ENCODE measurements around a stretch of chr2.

DNA sequence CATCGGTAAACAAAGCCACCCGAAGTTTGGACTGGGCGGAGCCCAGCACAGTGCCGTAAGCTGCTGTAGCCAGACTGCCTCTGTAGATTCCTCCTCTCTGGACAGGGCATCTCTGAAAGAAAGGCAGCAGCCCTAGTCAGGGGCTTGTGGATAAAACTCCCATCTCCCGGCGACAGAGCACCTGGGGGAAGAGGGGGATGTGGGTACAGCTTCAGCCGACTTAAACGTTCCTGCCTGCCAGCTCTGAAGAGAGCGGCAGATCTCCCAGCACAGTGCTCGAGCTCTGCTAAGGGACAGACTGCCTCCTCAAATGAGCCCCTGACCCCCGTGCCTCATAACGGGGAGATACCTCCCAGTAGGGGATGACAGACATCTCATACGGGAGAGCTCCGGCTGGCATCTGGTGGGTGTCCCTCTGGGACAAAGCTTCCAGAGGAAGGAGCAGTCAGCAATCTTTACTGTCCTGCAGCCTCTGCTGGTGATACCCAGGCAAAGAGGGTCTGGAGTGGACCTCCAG, 71.3 kb downstream of the MAP2 start:
- PRO-cap: no peak

DNA sequence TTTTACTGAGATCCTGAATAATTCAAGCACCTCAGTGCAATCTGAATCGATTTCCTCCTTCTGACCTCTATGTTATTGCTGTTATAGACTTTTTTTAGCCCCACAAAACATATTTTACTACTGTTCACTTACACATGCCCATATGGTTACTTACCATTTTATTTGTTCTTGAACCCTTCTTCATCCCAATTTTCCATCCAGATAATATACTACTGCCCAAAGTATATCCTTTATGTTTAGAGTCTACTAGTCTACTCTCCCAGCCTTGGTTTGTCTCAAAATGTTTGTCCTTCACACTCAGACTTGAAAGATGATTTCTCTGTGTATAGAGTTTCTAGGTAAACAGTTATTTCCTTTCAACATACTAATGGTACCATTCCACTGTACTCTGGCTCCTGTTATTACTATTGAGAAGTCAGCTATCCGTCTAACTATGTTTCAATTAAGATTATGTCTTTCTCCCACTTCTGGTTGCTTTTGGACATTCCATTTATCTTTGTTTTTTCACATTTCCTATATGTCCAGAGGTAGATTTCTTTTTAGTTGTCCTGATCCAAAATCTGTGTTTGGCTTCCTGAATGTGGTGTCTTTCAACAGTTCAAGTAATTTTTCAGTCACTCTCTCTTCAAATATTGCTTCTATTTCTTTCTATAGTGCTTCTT, 79.5 kb downstream of the KANSL1L start:
- PRO-cap: no peak

GRCh38 chr2:210181293-210182232, 10.4 kb upstream of the KANSL1L start:
- PRO-cap: no peak

GRCh38 chr2:210559604-210559896, 3.2 kb downstream of the CPS1 start:
- PRO-cap: no peak

DNA sequence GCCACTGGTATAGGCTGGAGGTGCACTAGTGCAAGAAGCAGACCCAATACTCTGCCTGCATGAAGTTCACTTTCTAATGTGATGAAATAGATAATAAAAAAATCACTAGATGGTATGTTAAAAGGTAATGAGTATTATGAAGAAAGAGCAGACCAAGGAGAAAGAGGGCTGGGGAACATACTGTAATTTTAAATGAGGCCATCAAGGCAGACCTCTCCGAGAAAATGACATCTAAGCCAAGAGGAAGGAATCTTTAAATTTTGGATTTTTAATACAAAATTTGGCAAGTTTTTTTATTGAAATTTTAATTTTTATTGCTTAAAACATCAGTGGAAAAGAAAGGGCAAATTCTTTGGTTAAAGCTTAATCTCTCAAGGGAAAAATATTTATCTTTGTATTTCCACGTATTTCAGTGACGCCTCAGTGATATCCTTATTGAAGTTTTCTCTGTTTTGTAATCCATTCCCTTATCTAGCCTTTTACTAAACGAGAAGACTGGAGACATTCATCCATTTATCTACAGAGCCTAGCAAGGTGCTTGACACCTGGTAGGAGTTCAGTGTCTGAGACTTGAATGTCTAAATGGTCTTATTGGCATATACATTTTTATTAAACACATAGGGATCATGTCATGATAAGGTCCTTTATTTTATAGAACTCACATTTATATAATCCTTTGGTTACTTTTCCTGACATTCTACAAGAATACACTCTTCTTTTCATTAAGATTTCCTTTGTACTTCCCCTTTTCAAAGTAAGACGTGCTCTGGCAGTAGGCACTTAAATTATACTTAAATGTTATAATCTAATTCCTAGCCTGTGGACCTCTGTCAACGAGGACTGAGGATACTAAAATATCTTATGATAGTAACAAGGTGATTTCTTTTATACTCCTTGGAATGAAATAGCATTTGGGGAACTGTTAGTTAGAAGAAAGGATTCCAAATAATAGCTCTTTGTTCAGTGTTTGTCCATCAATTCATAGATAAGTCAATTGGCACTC, 13.0 kb downstream of the CPS1 start:
- PRO-cap: no peak

DNA sequence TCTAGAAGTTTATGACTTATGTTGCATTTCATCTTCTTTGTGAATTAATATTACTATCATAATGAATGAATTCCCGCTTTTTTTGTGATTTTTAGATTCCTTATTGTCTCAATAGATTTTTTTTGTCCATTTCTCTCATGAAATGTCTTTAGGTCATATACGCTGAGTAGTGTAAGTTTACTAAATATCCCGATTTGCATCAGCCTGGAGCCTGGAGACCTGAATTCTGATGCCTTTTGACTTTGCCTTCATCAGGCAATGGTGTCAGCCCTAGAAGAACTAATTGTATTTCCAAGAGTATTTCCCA, 25.7 kb downstream of the CPS1 start:
- PRO-cap: no peak

GRCh38 chr2:211724968-211725275, 813.7 kb downstream of the ERBB4 start:
- PRO-cap: no peak

GRCh38 chr2:212237751-212238218, 300.8 kb downstream of the ERBB4 start:
- PRO-cap: no peak

GRCh38 chr2:212536750-212537247, 1.8 kb downstream of the ERBB4 start:
- PRO-cap: no peak

DNA sequence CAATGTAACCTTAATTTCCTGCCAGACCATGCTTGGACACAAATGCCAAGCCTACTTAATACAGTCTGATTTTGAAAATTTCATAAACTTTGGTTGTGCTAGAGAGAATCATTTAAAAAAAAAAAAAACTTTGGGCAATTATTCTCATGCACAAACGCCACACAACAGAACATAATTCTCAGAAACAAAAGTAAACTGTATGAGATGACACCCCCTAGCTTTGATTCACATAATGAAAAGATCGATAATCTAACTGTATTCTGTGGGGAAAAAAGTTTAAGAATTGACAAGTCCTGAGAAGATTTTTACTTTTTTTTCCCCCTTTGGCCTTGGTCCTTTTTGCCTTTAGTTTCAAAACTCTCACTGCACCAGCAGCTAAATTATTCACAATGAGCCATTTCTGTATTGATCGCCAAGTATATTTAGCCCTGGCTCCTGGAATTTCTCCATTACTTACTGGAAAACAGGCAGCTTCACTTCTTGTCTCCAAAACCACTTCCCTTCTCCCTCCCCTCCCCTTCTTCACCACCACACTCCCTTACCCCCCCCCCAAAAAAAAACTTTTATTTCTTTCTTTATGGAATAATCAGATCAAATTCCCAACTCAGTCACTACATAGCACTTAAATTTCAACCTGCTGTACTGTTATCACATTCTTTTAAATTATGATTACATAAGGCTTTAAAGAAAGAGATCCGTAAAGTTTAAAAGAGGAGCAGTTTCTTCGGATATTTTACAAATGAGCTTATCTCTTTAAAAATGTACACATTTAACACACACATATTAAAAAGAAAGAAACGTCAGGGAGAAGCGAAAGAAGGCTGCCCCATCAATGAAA, 2.0 kb downstream of the IKZF2 start:
- PRO-cap: no peak

GRCh38 chr2:213157198-213157815, 5.9 kb upstream of the IKZF2 start:
- PRO-cap: no peak

DNA sequence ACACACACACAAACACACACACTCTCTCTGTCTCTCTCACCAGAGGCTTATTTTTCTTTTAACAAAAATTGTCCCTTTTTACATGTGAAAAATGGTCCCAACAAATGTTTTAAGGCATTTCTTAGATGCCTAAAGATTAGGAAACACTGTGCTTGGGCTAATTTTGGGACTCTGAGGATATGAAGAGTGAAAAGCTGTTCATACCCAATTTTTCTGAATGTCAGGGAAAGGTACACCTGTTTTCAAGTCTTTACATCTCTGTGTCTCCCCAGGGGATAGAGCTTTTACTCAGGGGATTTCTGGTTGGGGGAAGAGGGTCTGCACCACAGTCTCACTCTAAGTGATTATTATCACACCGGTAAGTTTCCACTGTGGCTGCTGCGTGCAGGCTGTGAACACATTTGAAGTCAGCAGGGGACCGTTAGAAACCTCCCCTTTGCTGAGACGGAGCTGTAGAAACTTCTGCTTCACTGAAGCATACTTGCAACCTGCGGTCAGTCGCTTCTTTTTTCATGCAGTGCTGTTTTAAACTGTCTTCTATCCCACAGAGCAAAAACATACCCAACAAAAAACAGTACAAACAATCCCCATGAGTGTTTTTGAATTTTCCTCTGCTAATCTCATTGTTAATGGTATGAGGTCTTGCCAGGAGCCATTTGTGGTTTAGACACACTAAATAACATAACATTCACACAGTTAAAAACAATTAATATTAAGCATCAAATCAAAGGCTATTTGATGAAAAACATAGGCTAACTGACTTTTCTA, 51.2 kb upstream of the SPAG16 start:
- PRO-cap: no peak

DNA sequence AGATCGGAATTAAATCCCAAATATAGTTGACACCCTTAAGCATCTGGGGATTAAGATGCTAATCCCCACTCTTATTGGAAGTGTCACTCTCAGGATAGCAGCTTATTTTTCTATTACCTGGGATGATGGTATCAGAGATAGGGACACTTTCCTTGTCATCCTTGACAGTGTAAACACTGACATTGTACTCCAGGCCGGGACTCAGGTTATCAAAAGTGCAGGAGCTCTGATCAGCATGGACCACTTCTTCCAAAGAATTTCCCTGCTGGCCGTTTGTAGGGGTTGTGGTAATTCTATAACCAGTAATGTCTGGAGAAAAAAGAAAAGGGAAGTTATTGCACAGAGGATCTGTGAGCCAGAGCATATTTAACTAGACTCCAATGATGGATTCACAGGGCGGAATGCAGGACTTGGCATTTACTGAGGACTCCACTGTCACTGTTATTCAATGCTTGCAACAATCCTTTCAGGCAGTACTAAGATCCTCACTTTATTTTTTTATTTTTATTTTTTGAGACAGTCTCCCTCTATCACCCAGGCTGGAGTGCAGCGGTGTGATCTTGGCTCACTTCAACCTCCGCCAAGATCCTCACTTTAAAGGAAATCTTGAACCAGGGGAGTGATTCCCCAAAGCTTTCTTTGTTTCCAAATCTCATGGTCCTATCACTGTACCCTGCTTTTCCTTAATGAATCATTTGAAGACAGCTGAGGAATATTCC, 41.3 kb downstream of the FN1 start:
- PRO-cap: no peak

- PRO-cap: no peak
Measured at GRCh38 chr2:215409153-215410289, 26.3 kb downstream of the FN1 start.

DNA sequence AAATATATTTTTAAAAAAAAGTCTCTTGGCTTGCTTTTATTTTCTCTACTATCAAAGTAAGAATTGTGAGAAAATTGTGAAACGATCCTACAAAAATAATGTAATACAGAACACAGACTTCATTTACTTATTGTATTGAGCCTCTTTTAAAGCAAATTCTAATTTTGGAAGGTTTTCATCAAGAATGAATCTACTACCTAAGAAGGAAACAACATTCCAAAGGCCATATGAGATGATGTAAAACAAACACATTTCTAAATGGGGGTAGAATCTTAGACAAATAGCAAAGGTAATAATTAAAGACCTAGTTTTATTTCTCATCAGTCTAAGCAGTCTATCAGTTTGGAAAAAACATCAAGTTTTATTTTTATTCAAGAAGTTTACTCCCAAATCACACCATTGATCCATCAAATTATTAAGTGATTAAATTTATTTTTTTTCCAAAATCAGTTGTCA, 20.6 kb downstream of the FN1 start:
- PRO-cap: no peak

GRCh38 chr2:215419167-215419462, 16.8 kb downstream of the FN1 start:
- PRO-cap: no peak

- PRO-cap: no peak
Measured at GRCh38 chr2:215439033-215439232, 3.1 kb upstream of the FN1 start.

- PRO-cap: no peak
Measured at GRCh38 chr2:215511651-215512304, 75.9 kb upstream of the FN1 start.

DNA sequence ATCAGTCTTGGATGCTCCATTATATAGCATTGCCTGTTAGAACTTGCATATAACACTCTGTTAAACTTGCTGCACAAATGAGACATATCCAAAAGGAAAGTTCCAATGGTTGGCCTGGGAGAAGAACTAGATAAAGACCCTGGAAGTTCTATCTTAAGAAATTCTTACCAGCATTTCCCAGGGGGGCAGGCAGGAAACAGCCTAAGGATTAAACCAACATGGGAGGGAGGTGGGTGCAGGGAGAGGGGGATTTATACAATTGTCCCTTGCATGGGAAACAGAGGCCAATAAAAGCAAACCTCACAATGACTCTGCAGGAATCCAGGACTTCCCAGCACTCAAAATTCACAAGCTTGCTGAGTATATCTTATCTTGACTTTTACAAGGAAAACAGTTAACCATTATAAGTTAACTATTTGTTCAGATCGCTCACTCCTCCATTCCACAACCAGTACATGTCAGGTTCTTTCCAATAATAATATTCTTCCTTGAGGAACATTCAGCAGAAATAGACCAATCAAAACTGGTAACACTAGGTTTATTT, 241.4 kb downstream of the MREG start:
- PRO-cap: no peak

DNA sequence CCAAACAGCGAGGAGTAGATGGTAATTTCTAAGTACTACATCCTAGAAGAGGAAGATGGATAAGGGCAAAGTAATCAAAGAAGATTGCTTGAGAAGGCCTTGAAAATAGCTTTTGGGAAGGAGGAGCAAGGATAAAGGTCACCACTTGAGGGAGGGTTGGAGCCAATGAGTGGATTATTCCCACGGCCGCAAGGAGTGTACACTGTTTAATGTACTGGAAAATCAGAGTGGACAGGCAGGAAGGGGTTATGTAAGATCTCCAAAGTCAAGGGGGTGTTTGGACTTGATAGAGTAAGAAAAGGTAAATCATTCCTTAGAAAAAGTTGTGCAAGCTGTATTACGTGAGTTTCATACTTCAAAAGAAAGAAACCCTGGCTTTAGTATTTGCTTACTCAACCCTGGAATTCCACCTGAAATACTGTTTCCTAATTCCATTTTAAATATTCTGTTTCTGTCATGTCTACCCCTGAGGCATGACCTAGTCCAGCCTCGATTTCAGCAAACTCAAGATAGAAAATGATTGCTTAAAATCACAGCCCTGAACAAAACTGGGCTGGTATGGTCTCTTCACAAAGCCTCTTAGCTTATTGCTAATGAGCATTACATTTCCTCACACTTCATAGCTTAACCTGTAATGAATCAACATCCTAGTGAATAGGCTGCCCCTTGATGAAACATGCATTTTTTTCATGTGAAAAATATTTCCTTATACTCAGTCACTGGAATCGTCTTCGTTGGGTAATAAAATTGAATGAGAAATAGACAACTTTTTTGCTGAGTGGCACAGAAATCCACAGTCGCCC, 1.1 kb downstream of the MREG start:
- PRO-cap: no peak